ENCODE results near the genes ARL6IP1, TMC7, ITPRIPL2 and GDE1.

GRCh38 chr16:17312091-17312410 is 158.7 kb downstream of the XYLT1 start:
- RRBS: no CpG with 5 or more reads among the region's 5 CpGs

DNA sequence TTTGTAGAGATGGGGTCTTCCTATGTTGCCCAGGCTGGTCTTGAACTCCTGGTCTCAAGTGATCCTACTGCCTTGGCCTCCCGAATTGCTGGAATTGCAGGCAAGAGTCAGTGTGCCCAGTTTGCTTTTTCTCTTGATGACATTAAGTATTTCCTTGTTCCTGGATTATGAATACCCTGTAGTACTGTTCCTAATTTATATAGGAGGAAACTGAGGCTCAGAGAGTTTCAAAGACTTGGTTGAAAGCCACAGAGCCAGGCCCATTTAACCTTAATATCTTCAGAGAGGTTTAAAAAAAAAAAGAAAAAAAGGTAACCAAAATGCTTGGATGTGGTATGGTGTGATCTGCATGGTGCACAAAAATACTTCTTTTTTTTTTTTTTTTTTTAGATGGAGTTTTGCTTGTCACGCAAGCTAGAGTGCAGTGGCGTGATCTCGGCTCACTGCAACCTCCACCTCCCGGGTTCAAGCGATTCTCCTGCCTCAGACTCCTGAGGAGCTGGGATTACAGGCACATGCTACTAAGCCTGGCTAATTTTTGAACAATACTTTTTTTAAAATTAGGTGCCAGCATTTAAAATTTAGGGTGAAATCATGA is 101.9 kb downstream of the XYLT1 start:
- RRBS: no CpG with 5 or more reads among the region's 6 CpGs

GRCh38 chr16:17465298-17466351 is 5.1 kb downstream of the XYLT1 start:
- RRBS: no CpG with 5 or more reads among the region's 13 CpGs

DNA sequence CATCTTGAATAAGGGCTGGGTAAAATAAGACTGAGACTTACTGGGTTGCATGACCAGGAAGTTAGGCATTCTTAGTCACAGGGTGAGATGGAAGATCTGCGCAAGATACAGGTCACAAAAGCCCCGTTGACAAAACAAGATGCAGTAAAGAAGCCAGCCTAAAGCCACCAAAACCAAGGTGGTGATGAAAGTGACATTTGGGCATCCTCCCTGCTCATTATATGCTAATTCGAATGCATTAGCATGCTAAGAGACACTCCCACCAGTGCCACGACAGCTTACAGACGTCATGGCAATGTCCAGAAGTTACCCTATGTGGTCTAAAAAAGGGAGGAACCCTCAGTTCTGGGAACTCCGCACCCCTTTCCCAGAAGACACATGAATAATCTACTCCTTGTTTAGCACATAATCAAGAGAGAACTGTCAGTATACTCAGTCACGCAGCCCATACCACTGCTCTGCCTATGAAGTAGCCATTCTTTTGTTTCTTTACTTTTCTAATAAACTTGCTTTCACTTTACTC is 120.4 kb upstream of the XYLT1 start:
- RRBS: no CpG with 5 or more reads among the region's 7 CpGs

GRCh38 chr16:18520684-18521179 is 41.2 kb downstream of the NOMO2 start:
- RRBS: no CpG with 5 or more reads among the region's 19 CpGs

DNA sequence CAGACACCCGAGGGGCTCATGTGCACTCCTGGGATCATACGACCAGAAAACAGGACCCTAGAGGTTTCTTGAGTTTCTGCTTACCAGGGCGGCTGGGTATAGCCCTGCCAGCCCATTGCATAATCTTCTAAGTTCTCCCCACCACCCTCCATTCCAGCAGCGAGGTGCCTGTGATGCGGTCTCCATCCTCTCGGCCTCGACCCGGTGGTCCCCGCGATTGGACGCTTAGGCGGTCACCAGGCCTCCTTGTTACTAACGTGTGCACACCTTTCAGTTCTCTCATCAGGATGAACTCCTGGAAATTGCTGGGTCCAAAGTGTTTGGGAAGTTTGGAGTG is 8.7 kb upstream of the NOMO2 start:
- RRBS: no CpG with 5 or more reads among the region's 13 CpGs

- RRBS: 1% methylated on average over 18 of the region's 78 CpGs
Observed at GRCh38 chr16:18800465-18801726, at the start of gene ARL6IP1. ARL6IP1 (minus strand) TSS chr16:18801549.

GRCh38 chr16:18847454-18848251 is 46.3 kb upstream of the ARL6IP1 start:
- RRBS: no CpG with 5 or more reads among the region's 4 CpGs

DNA sequence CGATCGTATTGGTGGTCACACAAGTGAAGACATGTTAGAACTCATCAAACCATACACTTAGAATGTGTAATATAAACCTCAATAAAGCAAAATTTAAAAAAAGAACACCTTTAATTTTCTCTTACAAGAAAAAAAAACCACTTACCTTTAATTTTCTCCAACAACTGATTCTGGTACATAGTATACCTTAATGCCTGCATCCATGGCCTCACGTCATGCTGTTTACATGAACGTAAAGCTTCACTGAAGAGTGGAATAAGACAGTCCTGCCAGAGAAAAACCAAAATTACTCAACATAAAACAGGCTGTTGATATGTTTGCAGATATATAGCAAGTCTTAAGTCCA is 56.6 kb upstream of the ARL6IP1 start:
- RRBS: no CpG with 5 or more reads among the region's 4 CpGs

- RRBS: no CpG with 5 or more reads among the region's 4 CpGs
Observed at GRCh38 chr16:18861147-18861928, 60.0 kb upstream of the ARL6IP1 start.

GRCh38 chr16:18983705-18984885 is at the start of gene TMC7:
TMC7 (plus strand) TSS chr16:18983934.
- RRBS: 2% methylated on average over 25 of the region's 67 CpGs

- RRBS: 2% methylated on average over 15 of the region's 50 CpGs
Observed at GRCh38 chr16:19086269-19086986, 19.0 kb downstream of the COQ7 start.

- RRBS: 3% methylated on average over 21 of the region's 73 CpGs
Observed at GRCh38 chr16:19113428-19114317, at the start of gene ITPRIPL2. ITPRIPL2 (plus strand) TSS chr16:19113964.

- RRBS: no CpG with 5 or more reads among the region's 7 CpGs
Observed at GRCh38 chr16:19118472-19119295, 4.9 kb downstream of the ITPRIPL2 start.

- RRBS: no CpG with 5 or more reads among the region's 2 CpGs
Observed at GRCh38 chr16:19127341-19127565, 13.5 kb downstream of the ITPRIPL2 start.

- RRBS: no CpG with 5 or more reads among the region's 12 CpGs
Observed at GRCh38 chr16:19130617-19131659, 17.2 kb downstream of the ITPRIPL2 start.

DNA sequence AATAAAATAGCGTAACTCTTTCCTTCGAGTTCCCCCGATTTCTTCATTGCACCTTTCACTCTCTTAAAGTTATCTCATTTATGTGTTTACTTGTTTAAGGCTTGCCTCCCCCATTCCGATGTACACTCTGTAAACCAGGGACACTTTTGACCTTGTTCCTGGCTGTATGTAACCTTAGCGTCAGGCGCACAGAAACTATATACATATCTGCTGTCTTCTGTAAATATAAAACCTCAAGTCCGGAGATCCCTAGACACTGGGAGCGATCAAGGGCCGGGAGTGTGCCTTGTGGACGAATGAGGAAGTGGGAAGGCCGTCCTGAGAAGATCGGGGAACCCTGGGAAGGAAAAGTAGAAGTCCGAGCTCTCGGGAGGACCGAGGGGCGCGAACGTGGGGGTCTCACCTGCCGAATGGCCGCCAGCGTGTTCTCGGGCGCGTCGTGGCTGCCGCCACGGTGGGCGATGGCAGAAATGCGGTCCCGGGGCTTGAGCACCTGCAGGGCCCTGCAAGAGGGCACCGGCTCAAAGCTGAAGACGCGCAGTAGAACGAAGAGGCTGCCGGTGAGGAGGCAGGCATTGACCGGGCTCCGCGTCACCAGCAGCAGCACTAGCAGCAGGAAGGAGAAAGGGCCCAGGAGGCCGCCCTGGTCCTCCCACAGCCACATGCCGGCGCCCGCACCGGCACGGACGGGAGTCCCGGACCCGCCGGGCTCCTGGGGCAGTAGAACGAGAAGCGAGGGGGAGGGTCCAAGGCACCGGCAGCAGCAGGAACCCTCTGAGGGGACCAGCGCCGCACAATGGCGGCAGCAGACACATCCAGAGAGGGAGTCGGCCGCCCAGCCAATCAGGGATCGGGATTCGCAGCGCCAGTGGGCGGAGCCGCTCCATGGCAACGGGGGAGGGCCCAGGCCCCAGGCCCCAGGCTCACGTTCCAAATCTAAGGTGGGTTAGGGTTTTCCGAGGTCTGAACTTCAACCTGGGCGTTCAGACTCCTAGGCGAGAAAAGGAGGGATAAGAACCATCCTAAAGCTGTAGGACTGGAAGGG is at the start of gene GDE1:
Gene GDE1 (minus strand): TSS at position 798 of the 1,045 bp plus-strand sequence.
- RRBS: 4% methylated on average over 14 of the region's 66 CpGs

- RRBS: 4% methylated on average over 2 of the region's 26 CpGs
Observed at GRCh38 chr16:19524457-19525728, 1.2 kb downstream of the CCP110 start.

GRCh38 chr16:19595344-19595722 is 39.8 kb downstream of the VPS35L start:
- RRBS: no CpG with 5 or more reads among the region's 8 CpGs